Right cardiac atrium (tissue), 1 donor: ENCODE measurements around a stretch of chr9.

GRCh38 chr9:73012-73327, 43.7 kb upstream of the WASHC1 start:
- PRO-cap = no peak

DNA sequence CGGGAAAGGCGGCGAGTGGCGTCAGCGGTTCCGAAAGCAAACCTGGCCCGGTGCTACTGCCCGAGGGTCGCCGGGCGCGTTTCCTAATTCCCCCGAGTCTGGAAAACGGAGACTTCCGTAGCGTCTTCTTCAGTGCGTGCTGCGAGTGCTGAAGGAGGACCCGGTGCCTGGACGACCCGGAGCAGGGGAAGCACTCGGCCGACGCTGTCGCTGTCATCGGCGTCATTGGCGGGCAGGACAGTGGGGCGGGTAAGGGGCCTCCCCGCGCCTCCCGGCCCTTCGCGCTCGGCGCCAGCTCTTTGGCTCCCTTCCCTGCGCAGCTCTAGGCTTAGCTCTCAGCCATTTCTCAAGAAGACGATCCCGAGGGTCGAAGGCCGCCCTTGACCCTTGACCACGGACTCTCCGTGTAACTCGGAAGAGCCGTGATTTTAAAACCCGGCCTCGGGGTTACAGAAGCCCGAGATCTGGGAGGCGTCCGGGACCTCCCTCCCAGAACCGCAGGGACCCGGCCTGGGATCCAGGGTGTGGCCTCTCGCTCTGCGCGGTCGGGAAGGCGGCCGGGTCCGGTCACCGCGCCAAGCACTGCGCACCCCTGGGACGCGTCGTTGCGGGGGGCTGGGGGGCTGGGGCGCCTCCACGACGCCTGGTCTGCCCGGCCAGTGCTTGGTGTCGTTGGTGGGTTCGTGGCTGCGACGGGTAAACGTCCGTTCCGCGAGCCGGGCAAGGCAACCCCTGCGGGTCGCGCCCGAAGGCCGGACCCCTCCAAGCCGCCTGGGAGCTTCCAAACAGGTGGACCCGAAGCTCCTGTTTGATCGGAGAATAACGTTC, 4.0 kb downstream of the FOXD4 start:
- PRO-cap = no peak

- PRO-cap = no peak
Measured at GRCh38 chr9:211407-211960, 3.2 kb upstream of the DOCK8 start.

- PRO-cap = no peak
Measured at GRCh38 chr9:274020-274954, 59.6 kb downstream of the DOCK8 start.

- PRO-cap = no peak
Measured at GRCh38 chr9:439417-439917, 65.0 kb upstream of the KANK1 start.

GRCh38 chr9:468964-469199, 35.6 kb upstream of the KANK1 start:
- PRO-cap = no peak

- PRO-cap = no peak
Measured at GRCh38 chr9:625972-627103, 121.8 kb downstream of the KANK1 start.

- PRO-cap = no peak
Measured at GRCh38 chr9:708077-709108, 133.1 kb upstream of the DMRT1 start.

DNA sequence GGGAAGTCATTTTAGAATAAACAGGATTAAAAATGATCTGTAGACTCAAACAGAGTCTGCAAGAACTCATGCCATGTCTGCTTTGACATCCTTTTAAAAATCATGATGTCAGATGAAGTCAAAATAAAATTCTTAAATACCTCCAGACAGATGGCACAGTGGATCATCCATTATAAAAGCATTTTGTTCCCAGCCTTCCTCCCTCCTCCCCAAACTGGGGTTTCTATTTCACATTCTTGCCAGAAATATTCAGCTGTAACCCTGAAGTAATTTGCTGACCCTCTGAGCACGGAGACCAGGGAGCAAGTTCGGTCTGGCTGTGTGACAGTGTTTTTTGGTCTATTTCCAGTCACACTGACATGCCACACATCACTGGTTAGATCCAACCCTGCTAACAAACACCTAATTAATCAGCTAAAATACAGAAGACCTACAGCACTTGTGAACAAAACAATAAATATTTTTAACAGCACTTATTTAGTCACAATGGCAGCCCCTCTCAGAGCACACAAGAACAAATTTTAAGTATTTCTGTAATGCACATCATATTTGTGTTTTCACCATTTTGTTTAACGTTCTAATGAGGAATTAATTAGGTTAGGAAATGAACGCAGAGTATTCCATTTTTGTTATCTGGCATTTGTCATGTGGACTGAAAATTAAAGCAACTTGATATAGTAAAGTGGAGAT, 126.1 kb upstream of the DMRT1 start:
- PRO-cap = no peak

- PRO-cap = no peak
Measured at GRCh38 chr9:967393-967953, 9.0 kb upstream of the DMRT3 start.

DNA sequence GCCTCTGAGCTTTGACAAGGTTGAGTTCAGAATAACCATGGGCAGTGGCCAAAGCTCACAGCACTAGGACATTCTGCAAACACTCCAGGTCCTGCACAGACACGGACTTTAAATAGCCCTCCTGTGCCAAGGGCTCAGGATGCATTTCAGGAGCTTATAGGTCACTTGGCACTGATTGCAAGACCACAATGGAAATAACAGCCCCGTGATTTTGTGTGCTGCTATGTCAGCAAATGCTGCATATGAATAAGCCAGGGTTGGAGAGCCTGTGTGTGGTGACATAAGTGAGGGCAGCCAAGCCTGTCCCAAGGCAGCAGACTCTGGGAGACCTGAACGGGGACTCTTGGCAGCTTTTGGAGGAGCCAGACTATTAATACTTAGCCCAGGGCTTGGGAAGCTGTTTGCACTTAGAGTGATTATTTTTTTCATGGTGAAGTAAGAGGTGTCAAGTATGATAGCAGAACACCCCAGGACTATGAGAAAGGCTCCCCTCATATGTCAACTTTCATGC, 150.8 kb downstream of the DMRT2 start:
- PRO-cap = no peak

- PRO-cap = no peak
Measured at GRCh38 chr9:1299038-1299540, 248.9 kb downstream of the DMRT2 start.

- PRO-cap = bidirectional peak, plus-strand start at chr9:2017427, minus-strand start at chr9:2017485; bidirectional peak, plus-strand start at chr9:2017667, minus-strand start at chr9:2017632; bidirectional peak, plus-strand start at chr9:2018016, minus-strand start at chr9:2017834
Measured at GRCh38 chr9:2017264-2017950, 2.3 kb downstream of the SMARCA2 start.

GRCh38 chr9:2024851-2025697, 9.9 kb downstream of the SMARCA2 start:
- PRO-cap = no peak

- PRO-cap = no peak
Measured at GRCh38 chr9:2107938-2108617, 92.9 kb downstream of the SMARCA2 start.

GRCh38 chr9:2126212-2127040, 111.3 kb downstream of the SMARCA2 start:
- PRO-cap = no peak

GRCh38 chr9:2291973-2293111, 277.2 kb downstream of the SMARCA2 start:
- PRO-cap = no peak

DNA sequence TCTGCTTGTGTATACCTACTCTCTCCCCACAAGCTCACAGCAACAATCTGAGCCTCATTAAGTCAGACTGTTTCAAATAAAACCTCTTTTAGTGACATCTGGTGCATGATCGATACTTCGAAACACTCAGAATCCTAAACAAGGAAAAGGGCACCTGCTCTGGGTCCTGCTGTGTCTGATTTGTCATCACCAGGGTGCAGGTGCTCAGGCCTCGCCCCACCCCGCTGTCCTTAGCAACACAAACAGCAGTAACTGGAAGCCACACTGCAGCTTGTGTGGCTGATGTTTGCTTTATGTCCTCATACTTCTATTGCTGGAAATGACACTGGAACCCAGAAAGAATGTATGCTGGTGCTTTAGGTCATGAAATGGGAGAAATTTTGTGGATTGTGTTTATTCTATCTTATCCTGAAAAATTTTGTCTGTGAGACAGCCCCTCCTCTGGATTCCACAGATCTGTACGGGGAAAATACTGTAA, 284.0 kb downstream of the SMARCA2 start:
- PRO-cap = no peak

DNA sequence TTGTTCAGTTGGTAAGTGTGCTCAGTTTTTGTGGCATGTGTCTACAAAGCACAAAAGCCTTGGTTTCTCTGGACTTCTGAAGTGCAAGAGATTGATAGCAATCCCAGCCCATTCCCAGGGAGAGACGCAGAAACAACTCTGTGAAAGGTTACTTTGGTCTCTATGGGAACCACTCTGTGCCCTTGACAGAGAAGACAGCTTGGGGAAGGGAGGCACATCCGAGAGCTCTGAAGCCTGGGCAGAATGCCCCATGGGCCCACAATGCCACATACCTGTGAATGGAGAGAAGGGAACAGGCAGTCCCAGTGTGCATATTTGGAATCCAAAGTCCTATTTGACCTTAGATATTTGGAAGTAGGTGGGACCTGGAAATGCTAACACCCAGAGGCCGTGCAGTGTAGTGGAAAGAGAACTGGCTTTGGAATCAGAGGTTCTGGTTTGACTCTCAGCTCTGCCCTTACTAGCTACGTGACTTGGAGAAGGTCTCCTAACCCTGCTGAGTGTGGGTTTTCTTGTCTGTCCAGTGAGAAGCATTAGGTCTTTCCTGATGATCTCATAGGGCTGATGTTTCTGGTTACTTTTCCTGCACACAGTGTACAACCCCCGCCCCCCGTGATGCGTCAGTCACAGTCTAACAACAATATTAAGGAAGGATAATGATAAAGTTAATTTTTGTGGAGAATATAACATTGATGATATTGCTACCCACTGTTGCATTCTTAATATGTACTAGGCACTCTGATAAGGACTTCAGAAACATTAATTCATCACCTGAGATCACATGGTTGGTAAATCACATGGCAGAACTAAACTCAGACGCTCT, 194.1 kb upstream of the VLDLR start:
- PRO-cap = no peak

GRCh38 chr9:3337487-3337973, 188.3 kb downstream of the RFX3 start:
- PRO-cap = no peak